RPMI7951 (cell line): ENCODE measurements around a stretch of chr2.

DNA sequence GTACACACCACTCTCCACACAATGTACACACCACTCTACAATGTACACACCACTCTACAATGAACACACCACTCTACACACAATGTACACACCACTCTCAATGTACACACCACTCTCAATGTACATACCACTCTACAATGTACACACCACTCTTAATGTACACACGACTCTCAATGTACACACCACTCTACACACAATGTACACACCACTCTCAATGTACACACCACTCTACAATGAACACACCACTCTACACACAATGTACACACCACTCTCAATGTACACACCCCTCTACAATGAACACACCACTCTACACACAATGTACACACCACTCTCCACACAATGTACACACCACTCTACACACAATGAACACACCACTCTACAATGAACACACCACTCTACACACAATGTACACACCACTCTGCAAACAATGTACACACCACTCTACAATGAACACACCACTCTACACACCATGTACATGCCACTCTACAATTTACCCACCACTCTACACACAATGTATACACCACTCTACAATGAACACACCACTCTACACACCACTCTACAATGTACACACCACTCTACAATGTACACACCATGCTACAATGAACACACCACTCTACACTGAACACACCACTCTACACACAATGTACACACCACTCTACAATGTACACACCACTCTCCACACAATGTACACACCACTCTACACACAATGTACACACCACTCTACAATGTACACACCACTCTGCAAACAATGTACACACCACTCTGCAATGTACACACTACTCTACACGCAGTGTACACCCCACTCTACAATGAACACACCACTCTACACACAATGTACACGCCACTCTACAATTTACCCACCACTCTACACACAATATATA, 119.7 kb downstream of the HDAC4 start:
- RAMPAGE, long total RNA = no peak

DNA sequence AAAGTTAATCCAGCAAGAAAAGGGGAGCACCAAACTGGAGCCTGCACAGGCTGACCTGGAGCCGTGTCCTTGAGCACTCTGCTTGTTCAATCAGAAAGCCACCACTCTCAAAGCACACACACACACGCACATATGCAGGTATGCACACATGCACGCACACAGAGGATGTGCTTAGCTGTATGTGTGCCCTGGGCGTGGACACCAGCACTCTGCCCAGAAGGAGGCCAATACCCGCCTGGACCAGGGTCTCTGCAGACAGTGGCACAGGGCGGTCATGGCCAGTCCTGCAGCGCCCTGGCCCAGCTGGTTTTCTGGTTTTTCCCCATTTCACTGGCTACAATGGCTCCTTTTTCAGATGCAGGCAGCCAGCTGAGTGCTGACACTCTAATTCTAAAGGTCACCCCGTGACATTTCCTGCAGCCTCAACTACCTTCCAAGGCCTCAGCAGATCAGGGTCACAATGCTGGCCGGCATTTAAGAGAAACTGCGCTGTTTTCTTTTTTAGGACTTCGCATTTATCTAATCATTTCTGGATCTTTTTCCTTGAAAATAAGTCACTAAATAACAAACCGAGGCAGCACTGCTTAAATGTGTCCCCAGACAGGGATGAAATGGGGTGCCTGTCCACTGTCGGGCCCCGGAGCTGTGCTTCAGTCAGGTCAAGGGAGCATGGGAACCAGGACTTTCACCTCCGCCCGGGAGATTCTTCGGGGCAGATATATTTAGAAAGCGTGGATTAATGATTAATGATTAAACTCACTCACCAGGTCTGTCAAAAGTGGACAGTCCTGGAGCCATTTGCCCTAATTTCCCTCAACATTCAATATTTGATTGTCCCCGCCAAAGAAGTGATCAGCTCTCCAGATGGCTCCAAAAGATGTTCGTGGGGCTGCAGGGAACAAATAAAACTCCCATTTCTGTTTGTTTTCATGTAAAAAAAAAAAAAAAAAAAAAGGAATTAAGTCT, 104.4 kb downstream of the HDAC4 start:
- RAMPAGE, long total RNA = no peak

- RAMPAGE, long total RNA = no peak
Observed at GRCh38 chr2:239977965-239979101, 46.8 kb downstream of the NDUFA10 start.

GRCh38 chr2:240426750-240427336, 8.6 kb upstream of the GPC1 start:
- RAMPAGE, long total RNA = no peak

GRCh38 chr2:240453331-240453590, 17.8 kb downstream of the GPC1 start:
- RAMPAGE, long total RNA = no peak

DNA sequence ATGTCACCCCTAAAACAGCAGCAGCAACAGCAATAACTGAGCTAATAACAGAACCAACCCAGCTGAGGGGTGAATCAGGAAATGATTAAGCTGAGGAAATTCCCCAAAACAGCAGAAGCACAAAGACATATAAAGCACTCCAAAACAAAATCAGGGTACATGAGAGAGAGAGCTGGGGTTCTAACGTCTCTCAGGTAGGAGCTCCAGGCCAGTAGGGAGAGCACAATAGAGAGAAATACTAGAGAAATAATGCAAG, 43.8 kb downstream of the ANKMY1 start:
- RAMPAGE, long total RNA = no peak

DNA sequence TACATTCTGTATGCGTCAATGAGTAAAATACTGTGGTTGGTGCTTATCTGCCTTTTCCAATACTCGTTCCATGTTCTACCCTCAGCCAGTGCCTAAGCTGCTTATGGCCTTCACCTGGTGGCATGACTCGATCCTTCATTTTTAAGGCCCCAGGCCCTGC, 3.2 kb upstream of the RNPEPL1 start:
- RAMPAGE, long total RNA = no peak

DNA sequence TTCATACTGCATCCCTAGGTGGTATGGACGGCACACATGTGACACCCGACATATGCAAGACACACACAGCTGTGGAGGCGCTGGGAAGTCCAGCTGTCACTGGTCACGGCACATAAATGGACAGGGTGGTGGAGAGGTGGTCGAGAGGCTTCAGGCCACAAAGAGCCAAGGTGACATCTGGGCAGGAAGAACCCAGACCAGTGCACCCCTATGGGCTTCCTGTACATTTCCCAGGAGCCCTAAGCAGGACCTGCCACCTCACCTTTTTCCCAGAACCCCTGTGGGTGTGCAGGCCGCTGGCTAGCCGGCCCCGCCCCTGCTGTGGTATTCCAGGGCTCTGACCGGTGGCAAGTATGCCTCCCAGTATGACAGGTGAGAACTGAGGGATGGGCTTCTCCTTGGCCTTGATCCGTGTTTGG, 1.5 kb downstream of the RNPEPL1 start:
- RAMPAGE, long total RNA = no peak

DNA sequence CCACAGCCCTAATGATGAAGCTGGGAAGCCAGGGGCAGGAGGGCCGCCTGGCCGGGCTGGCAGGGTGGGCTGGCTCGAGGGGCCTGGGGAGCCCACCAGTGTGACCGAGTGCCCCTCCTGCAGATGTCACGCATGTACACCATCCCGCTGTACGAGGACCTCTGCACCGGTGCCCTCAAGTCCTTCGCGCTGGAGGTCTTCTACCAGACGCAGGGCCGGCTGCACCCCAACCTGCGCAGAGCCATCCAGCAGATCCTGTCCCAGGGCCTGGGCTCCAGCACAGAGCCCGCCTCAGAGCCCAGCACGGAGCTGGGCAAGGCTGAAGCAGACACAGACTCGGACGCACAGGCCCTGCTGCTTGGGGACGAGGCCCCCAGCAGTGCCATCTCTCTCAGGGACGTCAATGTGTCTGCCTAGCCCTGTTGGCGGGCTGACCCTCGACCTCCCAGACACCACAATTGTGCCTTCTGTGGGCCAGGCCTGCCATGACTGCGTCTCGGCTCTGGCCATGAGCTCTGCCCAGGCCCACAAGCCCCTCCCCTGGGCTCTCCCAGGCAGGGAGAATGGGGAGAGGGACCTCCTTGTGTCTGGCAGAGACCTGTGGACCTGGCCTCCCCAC, 8.9 kb upstream of the CAPN10 start:
- RAMPAGE, long total RNA = no peak

GRCh38 chr2:240585711-240586480, 638 bp upstream of the CAPN10 start:
- RAMPAGE, long total RNA = no peak

- RAMPAGE, long total RNA = no peak
Observed at GRCh38 chr2:240633478-240633729, 8.1 kb downstream of the GPR35 start.

DNA sequence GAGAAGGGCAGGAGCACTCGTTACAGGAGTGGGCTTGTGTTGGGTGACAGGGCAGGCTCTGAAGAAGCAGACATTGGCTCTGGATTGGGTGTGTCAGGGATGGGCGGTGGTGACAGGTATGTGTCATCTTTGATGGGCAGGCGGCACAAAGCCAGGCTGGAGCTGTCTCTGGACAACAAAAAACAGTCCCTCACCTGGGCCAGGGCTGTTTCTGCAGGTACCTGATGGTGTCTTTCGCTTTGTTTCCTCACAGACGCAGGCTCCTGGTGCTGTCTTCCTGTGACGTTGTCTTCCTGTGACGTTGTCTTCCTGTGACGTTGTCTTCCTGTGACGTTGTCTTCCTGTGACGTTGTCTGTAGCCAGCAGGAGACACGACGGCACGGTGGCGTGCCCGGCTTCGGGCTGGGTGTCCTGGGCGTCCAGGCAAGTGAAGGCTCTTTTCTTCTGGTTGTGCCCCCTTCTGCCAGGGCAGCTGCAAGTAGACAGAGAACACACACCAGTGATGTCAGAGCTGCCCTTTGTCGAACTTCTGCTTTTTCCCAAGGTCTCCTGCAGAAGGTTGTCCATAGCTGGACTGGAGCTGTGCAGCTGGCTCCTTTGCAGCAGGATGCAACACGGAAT, 20.9 kb downstream of the GPR35 start:
- RAMPAGE, long total RNA = no peak

GRCh38 chr2:240897729-240898701, 2.1 kb upstream of the MAB21L4 start:
- RAMPAGE, long total RNA = no peak

DNA sequence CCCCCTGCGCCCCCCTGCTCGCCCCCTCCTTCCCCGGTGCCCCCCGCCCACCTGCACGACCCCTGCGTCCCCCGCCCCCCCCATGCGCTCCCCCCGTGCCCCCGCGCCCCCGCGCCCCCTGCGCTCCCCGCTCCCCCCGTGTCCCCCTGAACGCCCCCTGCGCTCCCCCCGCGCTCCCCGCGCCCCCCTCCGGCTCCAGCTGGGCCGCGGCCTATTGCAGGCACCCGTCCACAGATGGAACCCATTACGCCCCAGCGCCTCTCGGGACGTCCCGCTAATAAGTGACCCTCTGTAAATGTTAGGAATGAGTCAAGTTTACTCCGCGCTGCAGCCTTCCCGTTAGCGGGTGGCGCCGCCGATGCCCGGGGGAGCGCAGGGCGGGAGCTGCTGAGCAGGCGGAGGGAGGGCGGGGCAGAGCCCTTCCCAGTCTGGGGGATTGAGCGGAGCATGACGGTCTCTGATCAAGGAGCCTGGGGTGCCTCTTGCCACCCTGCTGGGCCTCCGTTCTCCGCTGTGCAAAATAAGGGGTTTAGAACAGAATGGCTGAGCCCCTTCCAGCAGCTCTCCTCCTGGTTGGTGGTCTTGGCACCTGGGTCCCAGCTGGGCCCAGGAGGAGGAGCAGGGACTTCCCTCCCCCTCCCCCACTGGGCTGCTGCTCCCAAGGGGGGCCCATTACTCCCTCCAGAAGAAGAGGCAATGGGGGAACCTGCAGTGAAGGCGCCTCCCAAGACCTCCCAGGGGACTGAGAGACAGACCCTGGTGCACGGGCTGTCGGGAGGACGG, 10.4 kb downstream of the CROCC2 start:
- RAMPAGE, long total RNA = no peak

- RAMPAGE, long total RNA = no peak
Observed at GRCh38 chr2:240996389-240996588, 2.1 kb upstream of the SNED1 start.

DNA sequence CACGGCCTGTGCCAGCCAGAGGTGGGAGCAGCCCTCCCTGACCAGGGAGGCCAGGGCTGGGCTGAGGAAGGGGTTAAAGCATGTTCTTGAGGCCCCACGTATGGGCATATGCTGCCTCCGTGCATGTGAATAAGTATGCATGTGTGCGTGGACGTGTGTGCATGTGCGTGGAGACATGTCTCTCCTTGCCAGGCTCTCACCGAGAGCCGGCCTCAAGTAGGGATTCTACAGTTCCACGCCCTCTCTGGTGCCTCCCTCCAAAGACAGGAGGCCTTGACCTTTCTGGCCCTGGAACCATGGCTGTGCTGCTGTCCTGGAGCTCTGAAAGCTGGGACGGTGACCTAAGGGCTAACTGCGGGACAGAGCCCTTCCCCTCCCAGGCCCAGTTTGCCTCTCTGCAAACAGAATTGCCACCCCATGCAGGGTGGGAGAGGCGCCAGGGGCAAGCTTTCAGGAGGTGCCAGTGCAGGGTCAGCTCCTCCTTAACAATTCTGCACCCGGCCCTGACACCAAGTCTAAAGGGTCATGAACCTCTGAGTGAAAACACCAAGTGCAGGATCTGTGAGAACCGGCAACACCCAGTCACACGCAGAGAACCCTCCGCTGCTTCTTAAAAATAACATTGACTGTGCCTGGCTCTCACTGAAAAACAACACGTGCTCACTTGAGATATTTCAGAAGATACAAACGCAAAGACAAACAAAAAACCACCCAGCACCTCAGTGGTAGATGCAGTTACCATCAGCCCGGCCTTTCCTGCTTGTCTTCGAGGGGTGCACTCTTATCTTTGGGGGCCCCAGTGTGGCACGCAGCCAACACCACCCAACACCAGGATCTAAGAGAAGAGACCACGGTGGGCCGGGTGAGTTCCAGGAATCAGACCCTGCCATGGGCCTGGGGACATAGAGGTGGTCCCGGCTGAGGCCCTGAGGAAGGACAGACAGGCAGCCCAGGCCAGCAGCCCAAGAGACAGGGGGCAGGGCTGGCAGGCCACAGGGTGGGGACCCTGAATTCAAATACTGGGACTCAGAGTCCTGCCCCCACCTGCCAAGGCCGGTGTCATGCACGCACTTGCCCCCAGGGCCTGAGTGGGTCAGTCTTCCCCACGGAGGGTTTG, 1.1 kb upstream of the SNED1 start:
- RAMPAGE, long total RNA = no peak

DNA sequence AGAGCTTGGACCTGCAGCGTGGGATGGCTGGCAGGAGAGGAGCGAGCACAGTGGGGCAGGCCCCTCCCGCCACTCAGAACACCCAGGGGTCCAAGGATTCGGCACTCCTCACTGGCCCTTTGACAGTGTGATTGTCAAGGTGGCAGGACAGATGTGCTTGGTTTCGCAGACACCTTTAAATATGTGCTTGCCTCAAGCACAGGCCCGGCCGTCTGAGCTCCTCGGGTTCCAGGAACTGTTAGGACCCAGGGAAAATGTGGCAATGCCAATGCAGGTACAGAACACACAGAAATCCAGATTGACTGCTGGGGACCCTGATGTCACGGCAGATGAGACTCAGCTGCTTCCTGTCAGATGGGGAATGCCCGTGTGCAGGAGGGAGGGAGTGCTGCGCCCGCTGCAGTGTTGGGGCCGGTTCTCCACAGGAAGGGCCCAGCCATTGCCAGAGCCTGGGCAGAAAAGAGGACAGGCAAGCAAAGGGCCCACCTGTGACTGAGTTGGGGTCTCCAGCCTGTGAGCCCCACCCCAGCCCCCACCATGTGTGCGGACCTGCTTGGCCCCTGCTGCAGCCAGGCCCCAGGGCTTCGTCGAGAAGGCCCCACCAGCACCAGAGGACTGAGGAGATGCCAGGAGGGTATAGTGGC, 50.9 kb downstream of the MTERF4 start:
- RAMPAGE, long total RNA = no peak

GRCh38 chr2:241069875-241070753, 32.0 kb downstream of the MTERF4 start:
- RAMPAGE, long total RNA = no peak

- RAMPAGE, long total RNA = no peak
Observed at GRCh38 chr2:241073997-241074496, 28.0 kb downstream of the MTERF4 start.

DNA sequence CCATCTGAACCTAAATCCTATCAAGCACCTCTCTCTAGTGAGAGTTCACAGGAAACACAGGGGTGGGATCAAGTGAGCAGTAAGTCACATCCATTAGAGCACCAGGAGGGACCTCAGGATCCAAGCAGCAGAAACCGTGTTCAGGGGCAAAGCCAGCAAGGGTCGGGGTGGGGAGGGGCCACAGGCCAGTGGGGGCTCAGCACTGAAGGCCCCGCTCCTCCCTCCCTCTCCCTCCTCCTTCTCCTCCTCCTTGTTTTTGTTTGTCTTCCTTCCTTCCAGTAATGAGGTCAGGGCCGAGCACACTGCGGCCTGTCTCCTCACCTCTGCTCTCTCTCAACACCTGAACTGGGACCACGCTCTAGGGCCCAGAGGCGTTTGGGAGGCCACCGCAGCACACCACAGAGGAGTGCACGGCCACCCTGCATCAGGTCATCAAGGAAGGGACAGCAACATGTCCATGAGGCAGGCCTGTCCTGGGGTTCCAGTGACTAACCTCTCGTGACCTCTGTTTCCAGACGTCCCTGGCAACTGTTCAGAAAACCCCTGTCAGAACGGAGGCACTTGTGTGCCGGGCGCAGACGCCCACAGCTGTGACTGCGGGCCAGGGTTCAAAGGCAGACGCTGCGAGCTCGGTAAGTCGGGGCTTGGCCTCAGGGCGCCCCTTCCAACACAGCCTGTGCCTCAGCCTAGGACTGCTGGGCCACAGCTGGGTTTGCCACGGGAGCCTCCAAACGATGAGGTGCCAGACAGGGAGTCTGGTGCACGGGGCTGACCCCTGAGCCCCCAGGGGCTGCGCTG, 20.7 kb downstream of the MTERF4 start:
- RAMPAGE, long total RNA = no peak